ENCODE measurements around the gene KCNG1.

DNA sequence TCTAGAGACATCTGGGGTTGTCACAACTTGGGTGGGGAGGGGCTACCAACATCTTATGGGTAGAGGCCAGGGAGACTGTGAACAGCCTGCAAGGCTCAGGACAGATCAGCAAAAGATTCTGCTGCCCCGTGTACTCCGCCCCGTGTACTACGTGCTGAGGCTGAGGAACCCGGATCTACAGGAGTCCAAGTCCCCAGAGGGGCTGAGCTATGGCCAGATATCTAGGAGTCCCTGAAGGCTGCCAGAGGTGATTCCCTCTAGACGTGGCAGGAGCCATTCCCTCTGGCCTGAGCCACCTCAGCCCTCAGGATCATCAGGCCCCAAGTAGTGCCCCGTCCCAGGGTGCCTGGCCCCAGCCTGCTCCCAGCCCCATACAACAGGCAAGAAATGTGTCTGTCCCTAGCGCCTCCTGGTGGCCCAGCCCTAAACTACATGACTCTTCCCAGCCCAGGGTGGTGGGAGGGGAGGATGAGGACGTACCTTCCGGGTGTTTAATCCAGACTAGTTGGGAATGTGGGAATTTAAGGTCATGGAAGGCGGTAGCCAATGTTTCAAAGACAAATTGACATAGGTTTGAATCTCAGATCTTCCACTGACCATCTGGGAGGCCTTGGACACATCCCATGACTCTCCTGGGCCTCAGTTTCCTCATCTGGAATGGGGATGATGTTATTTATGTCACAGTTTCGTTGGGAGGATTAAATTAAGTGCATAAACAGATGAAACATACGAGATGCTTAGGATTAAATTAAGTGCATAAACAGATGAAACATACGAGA lies 49.5 kb upstream of the PTPN1 start:
- PRO-cap = no peak

- PRO-cap = no peak
Observed at GRCh38 chr20:50577700-50578578, 67.8 kb downstream of the PTPN1 start.

- PRO-cap = no peak
Observed at GRCh38 chr20:50580908-50581630, 70.9 kb downstream of the PTPN1 start.

- PRO-cap = no peak
Observed at GRCh38 chr20:50586126-50587104, 76.2 kb downstream of the PTPN1 start.

- PRO-cap = no peak
Observed at GRCh38 chr20:50630516-50631105, 60.7 kb downstream of the RIPOR3 start.

- PRO-cap = no peak
Observed at GRCh38 chr20:50646409-50646872, 44.9 kb downstream of the RIPOR3 start.

- PRO-cap = no peak
Observed at GRCh38 chr20:50739287-50740263, 8.2 kb downstream of the PARD6B start.

DNA sequence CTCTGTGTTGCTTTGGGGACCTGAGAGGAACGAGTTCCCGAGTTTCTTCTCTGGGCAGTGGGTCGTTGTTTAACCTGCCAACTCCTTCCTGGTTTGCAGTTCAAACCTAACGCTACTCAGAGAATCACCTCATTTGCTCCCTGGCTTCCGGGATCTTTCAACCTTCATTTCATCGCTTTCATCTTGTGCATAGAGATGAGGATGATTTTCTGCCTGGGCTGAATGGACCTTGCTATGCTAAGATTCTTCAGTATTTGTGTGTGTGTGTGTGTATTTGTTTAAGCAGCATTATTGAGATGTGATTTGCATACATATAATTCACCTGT lies 9.9 kb downstream of the BCAS4 start:
- PRO-cap = no peak

DNA sequence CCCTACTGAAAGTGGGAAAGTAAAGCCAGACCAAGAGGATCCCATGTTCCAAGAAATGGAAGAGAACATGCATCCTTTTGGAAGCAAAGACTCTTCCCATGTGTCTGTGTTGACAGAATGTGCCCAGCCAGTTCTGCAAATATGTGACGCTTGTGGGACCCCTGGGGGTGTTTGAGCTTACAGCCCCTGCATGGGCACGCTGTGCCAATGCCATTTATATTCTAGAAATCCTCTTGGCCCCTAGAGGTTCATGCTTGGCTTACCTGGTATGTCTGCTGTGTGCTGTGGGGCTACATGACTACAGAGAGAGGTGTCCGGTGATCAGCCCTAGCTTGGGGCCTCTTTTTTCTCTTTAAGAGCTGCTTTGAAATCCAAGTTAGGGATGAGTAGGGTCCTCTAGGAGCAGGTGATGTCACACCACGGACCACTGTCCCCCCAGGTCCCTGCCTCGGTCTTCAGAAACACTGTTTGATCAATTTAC lies 26.4 kb downstream of the BCAS4 start:
- PRO-cap = no peak

DNA sequence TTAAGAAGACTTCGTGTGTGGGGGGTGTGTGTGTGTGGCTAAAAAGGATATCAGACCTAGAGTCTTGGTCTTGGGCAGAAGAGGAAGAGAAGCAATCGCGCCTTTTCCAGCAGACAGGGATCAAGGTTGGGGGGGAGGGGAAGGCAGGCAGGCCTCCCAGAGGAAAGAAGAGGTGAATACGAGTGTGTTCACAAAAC lies 1.4 kb downstream of the ADNP start:
- PRO-cap = no peak

DNA sequence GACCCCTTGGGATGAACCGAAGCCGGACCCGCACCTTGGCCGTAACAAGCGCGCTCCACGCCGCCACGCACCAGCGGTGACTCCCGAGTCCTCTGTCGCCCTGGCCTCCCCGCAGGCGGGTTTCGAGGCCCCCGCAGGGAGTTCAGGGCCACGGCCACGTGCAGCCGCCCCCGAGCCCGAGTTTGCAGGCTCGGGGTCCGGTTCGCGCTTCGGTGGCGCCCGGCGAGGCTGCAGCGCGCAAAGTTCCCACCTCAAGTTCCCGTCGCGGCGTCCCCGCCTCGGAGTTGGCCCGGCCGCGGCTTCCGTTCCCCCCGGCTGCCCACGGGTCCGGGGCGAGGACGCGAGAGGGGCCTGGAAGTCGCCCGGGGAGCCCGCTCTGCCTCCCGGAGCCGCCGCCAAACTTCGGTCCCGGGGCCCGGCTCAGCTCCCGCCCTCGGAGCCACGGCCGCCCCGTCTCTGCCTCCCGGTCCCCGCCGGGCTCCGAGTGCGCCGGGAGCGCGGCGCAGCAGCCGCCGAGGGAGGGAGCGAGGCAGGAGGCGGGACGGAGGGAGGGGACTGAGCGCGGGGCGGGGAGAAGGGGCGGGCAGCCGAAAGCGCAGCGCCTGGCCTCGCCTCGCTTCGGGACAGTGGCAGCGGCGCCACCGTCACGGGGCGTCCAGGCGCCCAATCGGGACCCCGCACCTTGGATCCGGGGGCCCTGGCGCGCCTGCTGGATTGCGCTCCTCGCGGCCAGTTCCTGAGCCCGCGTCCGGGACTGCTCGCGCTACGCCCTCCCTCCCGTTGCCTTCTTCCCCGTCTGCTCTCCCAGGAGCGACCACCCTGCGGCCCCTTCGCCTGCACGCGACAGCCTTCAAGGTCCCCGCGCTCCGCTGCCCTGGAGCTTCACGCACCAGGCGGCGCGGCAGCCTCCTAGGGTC lies at the start of gene KCNG1:
TSS of gene KCNG1 (minus strand) at position 488 of the 917 bp plus-strand sequence.
- PRO-cap = bidirectional peak, plus-strand start at position 739 of the sequence, minus-strand start at position 482 of the sequence

GRCh38 chr20:51390422-51391492 lies 151.8 kb downstream of the NFATC2 start:
- PRO-cap = no peak

GRCh38 chr20:51497363-51497909 lies 45.1 kb downstream of the NFATC2 start:
- PRO-cap = no peak

GRCh38 chr20:51523908-51524383 lies 18.6 kb downstream of the NFATC2 start:
- PRO-cap = no peak

GRCh38 chr20:51540920-51541927 lies 1.3 kb downstream of the NFATC2 start:
- PRO-cap = no peak

- PRO-cap = no peak
Observed at GRCh38 chr20:51630924-51632201, 88.8 kb upstream of the NFATC2 start.

GRCh38 chr20:51678102-51678976 lies 89.9 kb downstream of the ATP9A start:
- PRO-cap = no peak

GRCh38 chr20:51757142-51757578 lies 11.0 kb downstream of the ATP9A start:
- PRO-cap = no peak

DNA sequence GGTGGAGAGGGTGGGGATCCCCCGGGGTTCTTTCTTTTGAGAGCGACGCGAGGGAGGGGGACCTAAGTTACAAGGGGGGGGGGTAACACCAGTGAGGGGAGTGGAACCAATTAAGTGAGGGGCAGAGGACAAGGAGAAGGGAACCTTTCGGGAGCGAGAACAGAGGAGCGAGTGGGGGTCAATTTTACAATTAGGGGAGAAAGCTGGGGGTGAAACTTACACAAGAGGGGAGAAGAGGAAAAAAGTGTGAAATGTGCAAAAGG lies 543 bp downstream of the SALL4 start:
- PRO-cap = no peak

GRCh38 chr20:52094751-52094950 lies 96.9 kb downstream of the ZFP64 start:
- PRO-cap = no peak